Measurements from ENCODE around the genes NCOA6, GGT7, CPNE1, NFS1 and AAR2.

DNA sequence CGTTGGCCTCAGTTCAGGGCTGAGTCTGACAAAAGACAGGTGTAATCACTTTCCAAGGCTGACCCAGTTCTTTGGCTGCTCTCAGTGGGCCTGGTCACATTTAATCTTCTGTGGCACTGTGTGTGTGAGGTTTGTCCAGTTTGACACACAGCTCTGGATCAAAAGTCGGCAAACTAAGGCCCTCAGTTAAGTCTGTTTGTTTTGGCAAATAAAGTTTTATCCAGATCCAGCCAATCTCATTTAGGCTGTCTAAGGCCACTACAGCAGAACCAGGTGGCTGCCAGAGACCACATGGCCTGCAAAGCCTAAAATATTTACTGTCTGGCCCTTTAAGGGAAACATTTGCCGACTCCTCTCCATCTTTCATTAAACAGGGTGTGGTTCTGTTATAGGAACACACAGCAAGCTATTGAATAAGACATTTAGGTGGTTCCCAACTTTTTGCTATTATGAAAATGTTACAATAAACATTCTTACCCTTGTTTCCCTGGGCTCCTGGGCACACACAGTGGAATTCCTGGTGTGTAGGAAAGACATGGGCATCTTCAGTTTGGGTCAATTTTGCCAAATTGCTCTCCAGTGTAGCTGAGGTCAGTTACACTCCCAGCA lies 4.9 kb upstream of the MAP1LC3A start:
- RRBS = no CpG with 5 or more reads among the region's 3 CpGs

GRCh38 chr20:34703440-34703792 lies 728 bp upstream of the TP53INP2 start:
- RRBS = no CpG with 5 or more reads among the region's 11 CpGs

- RRBS = no CpG with 5 or more reads among the region's 1 CpG
These were observed 9.6 kb downstream of the TP53INP2 start for GRCh38 chr20:34713721-34714099.

- RRBS = 3% methylated on average over 20 of the region's 43 CpGs
These were observed at the start of gene NCOA6 for GRCh38 chr20:34825525-34825859. Gene NCOA6 (minus strand): TSS chr20:34825651.

- RRBS = 12% methylated on average over 25 of the region's 51 CpGs
These were observed at the start of gene GGT7 for GRCh38 chr20:34872567-34873171. Gene GGT7 (minus strand): TSS chr20:34872856.

GRCh38 chr20:34888477-34888908 lies 12.1 kb downstream of the ACSS2 start:
- RRBS = no CpG with 5 or more reads among the region's 1 CpG

DNA sequence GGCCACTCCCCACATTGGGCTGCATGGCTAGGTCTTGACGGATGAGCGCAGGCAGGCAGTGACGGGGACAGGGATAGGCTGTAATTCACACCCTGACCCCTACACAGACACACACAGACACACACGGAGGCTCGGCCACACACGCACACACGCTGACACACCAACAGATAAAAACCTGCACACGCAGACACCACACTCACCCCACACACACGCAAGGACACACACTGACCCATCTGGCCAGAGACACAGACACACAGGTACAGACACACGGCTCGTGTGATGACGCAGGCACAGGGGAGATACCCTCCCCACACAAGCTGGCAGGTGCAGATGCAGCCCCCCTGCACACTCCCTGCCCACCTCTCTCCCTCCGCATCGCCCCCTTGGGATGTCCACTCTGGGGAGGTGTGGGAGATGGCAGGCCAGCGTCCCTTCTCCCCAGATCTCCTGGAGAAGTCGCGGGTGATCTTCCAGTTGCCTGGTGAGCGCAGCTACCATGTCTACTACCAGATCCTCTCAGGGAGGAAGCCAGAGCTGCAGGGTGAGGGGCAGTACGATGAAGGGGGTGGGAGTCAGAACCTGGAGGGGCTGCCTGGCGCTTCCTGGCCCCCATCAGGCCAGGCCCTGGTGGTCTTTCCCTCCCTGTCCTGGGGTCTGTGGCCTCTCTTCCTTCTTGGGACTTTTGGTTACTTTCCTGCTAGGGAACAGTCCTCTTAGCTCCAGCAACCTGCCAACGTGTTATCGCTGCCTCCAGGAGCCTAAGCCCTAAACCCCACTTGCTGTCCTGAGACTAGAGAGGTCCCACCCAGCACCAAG lies 30.2 kb downstream of the MYH7B start:
- RRBS = no CpG with 5 or more reads among the region's 22 CpGs

- RRBS = no CpG with 5 or more reads among the region's 45 CpGs
These were observed 41.7 kb downstream of the MYH7B start for GRCh38 chr20:34997227-34997913.

GRCh38 chr20:35135741-35136519 lies 11.2 kb downstream of the EDEM2 start:
- RRBS = no CpG with 5 or more reads among the region's 12 CpGs

DNA sequence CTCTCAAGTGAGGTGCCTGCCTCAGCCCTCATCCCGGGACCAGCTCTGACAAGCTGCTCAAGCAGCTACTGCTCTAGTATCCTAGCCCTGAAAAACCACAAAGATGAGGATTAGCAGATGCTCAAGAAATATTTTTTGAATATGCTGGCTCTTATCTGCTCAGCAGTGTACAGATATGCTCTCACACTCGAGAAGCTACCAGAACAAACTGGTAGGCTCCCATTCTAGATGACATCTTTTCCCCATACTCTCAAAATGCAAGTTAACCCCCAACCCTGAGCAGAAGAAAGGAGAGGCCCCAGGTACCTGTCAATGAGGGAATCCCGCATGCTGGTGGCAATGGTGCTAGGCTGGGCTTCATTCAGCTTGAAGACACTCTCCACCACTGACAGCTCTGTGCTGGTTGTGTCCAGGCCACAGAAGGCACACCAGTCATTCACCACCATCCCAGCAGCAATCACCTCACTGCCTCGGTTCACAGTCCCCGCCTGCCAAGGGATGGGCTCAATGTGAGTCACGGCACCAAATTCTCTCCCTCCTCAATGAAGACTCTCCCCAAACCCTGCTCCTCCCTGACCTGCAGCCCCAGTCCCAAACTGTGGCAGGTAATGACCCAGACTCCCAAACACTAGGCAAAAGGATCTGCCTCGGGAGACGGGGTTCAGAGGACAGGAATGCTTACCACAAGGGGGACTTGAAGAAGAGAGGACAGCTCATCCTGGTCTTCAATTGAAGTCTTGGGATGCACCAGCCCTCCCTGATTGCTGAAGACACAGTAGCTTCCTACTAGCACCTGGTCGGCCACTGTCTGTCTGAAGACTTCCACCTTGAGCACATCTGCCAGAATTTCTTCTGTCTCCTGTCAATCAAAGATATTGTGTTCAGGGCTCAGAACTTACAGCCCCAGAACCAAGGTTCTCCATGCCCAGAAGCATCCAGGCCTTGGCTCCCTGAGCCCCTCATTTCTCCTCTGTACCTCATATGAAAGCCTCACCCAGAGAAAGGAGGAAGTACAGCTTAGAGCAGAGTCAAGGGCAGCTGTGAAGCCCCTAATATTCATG lies 1.7 kb upstream of the MMP24OS start:
- RRBS = no CpG with 5 or more reads among the region's 9 CpGs

- RRBS = 10% methylated on average over 4 of the region's 27 CpGs
These were observed 14.6 kb upstream of the SPAG4 start for GRCh38 chr20:35601008-35601362.

GRCh38 chr20:35664382-35665201 lies at the start of gene CPNE1:
Gene CPNE1 (minus strand): TSS chr20:35664900.
- RRBS = 5% methylated on average over 16 of the region's 66 CpGs

DNA sequence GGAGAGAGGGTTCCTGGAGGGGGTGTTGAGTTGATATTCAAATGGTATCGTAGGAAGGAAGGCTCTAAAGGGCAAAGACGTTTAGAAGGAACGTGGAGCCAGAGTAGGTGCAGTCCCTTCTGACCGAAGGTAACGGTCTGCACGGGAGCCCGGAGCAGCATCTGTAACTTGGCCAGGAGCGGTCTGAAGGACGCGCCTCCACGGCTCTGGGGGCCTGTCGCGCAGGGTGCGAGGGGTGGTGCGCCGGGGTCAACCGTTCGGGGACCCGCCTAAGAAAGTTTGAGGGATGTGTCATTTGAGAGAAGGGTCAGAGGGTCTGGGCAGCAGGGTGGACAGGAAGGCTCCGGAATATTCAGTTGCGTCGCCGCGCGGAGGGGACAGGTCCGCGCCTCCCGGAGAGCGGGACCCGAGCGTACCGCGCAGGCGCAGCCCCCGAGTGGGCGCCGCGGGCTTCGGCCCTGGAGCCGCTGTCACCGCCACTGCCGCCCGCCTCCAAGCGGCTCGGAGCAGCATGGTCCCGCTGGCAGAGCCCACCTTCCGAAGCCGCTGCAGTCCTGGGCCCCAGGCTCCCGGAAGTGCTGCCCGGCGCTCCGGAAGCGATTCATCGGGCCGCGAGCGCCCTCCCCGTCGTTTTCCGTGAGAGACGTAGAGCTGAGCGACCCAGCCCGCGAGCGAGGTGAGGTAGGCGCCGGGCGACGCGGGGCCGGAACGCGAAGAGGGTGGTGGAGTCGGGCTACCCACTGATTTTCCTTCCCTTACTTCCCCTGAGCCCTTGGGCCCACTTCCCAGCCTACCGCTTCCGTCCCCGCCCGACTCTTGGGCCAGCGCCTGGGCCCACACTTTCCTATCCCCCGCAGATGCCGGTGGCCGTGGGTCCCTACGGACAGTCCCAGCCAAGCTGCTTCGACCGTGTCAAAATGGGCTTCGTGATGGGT lies at the start of gene NFS1:
Gene NFS1, minus strand, starts transcription at position 577 of the 935 bp plus-strand sequence.
- RRBS = 4% methylated on average over 36 of the region's 86 CpGs

GRCh38 chr20:35768825-35769748 lies 2.7 kb upstream of the PHF20 start:
- RRBS = no CpG with 5 or more reads among the region's 5 CpGs

- RRBS = no CpG with 5 or more reads among the region's 5 CpGs
These were observed 77.9 kb downstream of the CNBD2 start for GRCh38 chr20:36046094-36046958.

GRCh38 chr20:36049828-36050220 lies 81.4 kb downstream of the CNBD2 start:
- RRBS = no CpG with 5 or more reads among the region's 7 CpGs

- RRBS = no CpG with 5 or more reads among the region's 4 CpGs
These were observed 40.5 kb upstream of the EPB41L1 start for GRCh38 chr20:36113975-36114417.

DNA sequence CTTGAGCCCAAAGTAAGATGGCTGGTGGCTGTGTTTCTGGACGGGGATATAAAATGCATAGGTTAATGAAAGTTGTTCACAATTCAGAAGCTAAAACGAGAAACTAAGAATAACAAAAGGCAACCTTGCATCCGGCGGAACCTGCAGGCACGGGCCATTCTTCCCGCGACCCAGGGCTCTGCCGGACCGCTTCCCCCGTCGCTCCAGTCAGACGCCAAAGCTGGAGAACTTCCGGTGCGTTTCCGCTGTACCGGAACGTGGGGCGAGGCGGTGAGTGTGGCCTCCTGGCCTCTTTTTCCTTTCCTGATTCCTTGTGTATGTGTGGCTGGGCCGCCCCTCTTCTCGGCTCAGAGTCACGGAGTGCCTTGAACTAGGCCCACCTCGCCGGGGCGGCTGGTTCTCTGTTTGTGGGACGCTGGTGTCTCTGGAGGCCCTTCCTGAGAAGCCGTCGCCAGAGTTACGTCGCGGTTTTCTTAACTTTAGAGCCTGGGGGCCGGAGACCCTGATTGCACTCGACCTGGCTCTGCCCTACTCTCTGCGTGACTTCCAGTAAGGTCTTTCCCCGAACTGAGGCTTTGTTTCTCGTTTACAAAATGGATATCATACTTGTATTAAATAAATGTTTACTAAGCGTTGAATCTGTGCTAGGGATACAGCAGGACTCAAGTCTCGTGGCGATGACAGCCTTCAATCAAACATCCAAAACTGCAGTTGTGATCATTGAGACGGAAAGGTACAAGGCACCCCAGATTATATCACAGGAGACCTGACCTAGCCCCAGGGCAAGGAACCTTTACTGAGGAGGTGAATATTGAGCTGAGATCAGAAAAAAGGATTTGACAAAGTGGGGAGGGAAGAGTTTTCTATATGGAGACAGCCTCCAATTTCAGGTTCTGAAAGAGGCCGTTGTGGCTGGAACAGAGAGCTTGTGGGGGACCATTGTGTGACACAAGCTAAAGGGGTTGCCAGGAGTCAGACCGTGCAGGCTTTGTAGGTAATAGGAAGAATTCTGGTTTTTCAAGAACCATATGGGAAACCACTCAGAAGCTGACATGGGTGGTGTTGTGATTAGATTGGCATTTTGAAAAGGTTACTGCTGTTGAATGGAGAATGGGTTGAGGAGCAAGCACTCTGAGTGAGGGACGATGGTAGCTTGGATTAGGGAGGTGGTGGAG lies at the start of gene AAR2:
Gene AAR2, plus strand, starts transcription at position 245 of the 1,175 bp plus-strand sequence.
- RRBS = 3% methylated on average over 18 of the region's 43 CpGs

DNA sequence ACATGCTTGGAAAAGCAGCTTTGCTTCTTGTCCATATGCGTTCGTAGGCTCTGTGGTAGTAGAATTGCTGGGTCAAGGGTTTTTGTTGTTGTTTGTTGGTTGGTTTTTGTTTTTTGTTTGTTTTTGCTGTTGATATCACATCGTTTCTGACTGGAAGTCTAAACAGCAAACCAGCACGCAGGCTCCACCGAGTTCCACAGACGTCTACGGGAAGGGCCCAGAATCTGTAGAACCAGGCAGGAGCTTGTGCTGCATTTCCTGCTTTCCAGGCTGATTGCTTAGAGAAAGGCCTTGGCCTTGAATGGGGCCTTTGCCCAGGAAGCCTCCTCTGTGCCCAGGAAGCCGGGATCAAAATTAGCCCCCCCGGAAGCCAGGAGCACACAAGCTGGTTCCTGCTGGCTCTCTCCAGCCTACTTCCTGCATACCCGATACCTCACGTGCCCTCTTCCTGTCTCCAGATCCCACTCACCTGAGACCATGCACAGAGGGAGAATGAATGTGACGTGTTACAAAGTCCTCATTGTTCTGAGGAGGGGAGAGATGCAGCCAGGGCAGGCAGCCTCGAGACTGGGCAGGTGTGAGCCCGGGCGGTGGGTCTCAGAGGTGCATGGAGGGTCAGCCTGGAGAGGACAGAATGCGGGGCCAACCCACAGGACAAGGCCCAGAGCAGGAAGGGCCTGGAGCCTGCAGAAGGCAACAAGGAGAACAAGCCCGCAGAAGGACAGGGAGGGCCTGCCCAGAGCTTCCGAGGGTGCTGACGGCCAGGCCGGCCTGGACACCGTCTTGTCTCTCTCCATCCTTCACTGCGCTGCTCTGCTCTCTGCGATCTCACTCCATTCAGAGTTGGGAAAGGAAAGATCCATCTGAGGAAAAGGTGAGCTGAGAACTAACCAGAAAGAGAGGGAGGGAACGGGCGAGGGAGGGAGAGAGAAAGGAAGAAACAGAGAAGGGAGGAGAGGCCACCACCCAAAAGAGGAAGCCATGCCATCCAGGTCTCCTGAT lies 34.9 kb upstream of the DLGAP4 start:
- RRBS = no CpG with 5 or more reads among the region's 25 CpGs

DNA sequence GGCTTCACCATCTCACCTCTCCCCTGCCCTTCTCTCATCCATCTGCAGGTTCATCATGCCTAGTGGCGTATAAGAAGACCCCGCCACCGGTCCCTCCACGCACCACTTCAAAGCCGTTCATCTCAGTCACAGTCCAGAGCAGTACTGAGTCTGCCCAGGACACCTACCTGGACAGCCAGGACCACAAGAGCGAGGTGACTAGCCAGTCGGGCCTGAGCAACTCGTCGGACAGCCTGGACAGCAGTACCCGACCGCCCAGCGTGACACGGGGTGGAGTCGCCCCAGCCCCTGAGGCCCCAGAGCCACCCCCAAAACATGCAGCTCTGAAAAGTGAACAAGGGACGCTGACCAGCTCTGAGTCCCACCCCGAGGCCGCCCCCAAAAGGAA lies 44.7 kb upstream of the MYL9 start:
- RRBS = no CpG with 5 or more reads among the region's 17 CpGs